Smooth muscle cell (in vitro differentiated cells): ENCODE results near the genes CES4A, ELMO3, SLC9A5, ZDHHC1 and HSD11B2.

DNA sequence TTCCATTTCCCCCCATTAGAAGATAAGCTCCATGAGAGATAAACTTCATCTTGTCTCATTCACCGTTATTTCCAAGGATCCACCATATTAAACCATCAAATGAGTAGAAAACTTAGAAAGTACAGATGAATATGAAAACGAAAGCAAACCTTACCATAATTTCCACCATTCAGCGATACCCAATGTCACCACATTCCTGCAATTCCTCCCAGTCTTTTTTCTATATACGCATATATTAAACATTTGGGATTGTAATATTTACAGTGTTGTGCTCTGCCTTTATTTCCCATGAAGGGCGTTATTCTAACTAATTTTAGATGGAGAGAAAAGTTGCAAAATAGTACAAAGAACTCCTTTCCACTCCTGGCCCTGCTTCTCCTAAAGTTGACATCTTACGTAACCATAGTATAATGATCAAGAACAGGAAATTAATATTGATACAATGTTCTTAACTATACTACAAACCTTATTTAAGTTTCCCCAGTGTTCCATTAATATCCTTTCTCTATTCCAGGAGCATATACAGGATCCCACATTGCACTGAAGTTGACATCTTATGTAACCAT, 46.4 kb downstream of the TK2 start:
- RAMPAGE, long total RNA, result no peak

DNA sequence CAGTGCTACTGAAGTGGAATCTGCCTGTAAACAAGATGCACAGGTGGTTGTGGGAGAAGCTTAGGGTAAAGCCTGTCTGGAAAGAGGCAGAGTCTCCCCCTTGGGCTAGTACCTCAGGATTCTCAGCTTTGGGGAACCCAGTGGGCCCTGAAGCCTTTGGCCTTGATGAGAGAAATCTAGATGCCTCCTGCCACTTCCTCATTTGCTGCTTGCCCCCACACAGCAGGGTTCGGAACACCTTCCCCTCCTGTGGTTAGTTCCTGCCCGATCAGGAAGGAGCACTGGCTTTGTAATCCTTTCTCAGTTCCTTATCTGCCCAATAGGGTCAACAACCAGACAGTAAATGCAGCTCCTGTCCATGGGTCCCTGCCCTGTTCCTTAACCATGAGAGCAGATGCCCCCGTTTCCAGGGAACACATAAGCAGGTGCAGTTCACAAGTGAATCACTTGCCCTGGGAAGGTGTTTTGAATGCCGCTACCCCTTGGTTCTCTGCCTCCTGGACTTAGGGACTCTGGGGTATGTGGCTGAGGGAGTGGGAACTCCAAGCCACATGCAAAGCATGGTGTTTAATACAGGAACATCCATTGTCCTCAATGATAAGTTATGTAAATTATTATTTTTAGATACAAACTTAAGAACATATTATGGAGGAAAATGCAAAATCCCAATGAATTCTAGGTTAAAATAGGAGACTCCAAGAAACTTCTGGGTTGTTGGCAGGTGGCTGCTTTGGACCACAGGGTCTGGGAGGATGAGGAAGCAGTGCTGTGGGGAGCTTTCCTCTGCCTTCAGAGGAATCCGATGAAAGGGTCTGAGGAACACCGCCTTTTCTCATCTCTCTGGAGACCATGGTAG, 24.9 kb downstream of the TK2 start:
- RAMPAGE, long total RNA, result no peak

GRCh38 chr16:66604844-66605011, 224 bp downstream of the CMTM3 start:
- RAMPAGE, long total RNA, result start-site peak on the plus strand at chr16:66604842-66604959, 8 and 5 reads in 2 replicates

GRCh38 chr16:66605012-66605823, 714 bp downstream of the CMTM3 start:
- RAMPAGE, long total RNA, result no peak

DNA sequence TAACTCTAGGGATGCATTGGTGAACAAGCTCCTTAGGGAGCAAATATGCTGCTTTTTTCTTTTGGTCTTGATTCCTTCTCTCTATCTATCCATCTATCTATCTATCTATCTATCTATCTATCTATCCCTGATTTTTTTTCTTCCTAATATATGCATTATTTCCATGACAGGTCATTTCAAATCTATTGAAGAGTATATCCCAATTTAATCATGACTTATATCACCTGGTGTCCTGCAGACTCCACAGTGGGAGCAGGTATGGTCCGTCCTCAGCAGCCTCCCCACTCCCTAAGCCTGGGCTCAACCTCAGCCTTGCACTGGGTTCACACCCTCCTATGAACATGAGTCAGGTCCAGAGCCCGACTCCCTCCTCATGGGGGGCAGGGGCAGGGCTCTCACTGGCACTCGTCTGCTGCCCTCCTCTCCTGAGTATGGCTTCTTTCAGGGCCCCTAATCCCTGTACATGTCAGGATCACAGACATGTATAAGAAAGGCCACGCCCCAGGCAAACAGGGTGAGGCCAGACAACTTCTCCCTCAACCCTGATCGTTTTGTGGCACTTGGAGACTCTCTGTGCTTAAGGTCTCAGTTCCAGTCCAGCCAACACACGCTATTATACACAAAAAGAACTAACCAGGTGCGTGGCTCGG, 45.0 kb downstream of the CMTM3 start:
- RAMPAGE, long total RNA, result no peak

- RAMPAGE, long total RNA, result no peak
Observed at GRCh38 chr16:66942180-66942866, 7.0 kb downstream of the CES2 start.

DNA sequence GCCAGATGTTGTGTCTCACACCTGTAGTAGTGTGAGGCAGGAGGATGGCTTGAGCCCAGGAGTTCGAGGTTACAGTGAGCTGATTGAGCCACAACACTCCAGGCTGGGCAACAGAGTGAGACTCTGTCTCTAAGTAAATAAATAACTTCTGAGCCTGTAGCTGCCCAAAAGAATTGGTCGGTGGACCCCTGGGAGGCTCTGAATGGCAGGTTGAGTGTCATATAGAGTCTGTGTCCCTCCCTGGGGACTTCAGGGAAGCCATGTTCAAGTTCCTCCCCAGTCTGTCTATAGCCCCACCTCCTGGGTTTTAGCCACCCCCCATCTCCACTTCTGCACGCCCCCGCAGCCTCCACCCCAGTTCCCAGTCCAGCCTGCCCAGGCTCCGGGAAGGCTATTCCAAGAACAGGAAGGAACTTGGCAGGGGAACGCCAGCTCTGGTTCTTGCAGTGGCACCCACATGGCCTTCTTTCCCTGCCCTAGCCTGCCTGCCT, 9.5 kb upstream of the CES4A start:
- RAMPAGE, long total RNA, result no peak

- RAMPAGE, long total RNA, result no peak
Observed at GRCh38 chr16:66988077-66988824, at the start of gene CES4A. TSS of gene CES4A (plus strand) at chr16:66988589.

DNA sequence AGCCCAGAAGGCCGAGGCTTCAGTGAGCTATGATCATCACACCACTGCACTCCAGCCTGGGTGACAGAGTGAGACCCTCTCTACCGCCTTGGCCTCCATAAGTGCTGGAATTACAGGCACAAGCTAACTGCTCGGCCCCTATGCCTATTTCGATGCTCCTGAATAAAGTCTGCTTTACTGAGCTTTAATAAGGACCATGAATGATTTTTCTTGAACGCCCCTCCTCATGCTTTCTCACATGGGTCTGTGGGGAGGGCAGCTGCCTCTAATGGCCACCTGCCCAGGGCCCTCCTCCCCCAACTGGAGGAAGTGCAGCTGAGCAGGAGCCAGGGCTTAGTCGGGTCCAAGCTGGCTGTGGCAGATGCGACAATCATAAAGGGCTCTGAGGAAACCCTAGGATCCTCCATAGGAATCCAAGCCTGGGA, 15.9 kb upstream of the CBFB start:
- RAMPAGE, long total RNA, result no peak

- RAMPAGE, long total RNA, result no peak
Observed at GRCh38 chr16:67171124-67171841, 6.7 kb downstream of the HSF4 start.

DNA sequence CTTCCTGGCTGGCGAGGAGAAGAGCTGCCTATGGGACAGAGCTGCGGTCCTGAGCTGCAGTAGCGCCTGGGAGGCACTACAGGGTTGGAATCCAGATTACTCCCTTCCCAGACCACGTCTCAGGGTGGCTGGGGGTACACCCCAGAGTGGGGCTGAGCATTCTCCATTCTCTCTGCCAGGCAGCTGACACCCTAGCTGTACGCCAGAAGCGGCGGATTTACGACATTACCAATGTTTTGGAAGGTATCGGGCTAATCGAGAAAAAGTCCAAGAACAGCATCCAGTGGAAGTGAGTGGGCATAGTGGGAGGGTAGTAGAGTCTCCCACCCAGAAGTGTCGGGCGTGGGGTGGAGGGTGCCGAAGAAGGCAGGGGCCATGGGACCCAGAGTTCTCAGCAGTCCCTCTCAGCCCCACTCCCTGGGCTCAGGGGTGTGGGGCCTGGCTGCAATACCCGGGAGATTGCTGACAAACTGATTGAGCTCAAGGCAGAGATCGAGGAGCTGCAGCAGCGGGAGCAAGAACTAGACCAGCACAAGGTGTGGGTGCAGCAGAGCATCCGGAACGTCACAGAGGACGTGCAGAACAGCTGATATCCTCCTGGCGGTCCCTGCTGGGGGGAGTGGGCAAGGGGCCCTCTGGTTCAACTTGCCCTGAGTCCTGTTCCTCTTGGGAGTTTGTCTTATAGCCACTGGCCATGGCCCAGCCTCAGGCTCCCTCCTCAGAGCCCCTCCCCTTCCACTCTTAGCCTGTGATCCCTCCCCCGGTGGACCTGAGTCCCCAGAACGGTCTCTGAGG, 824 bp downstream of the E2F4 start:
- RAMPAGE, long total RNA, result no peak

DNA sequence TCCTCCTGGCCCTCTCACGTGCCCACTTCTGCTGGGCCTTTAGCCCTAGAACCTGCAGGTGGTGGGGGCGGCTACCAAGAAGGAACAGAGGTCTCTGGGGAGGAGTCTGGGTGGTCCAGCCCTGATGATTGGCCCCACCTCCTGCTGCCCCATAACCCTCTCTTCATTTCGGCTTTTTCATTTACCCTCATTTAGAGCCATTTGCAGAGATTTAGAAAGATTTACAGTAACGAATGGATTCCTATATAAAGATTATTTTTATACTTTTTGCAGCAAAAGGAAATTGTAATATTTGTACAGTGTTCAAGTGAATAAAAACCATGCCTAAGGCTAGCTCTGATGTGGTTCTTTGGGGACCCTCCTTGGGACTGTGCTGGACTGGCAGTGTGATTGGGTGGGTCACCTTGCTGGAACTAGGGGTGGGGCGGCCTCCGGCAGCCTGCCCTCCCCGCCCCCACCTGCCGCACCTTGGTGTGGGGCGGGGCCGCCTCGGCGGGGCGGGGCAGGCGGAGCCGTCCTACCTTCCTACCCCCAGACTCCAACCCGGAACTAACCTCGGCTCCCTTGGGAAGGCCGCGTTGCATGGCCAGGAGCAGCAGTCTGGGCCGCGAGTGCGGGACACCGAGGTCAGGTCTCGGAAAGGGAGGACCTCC, at the start of gene ELMO3:
TSS of gene ELMO3 (plus strand) at position 546 of the 653 bp plus-strand sequence.
- RAMPAGE, long total RNA, result no peak

DNA sequence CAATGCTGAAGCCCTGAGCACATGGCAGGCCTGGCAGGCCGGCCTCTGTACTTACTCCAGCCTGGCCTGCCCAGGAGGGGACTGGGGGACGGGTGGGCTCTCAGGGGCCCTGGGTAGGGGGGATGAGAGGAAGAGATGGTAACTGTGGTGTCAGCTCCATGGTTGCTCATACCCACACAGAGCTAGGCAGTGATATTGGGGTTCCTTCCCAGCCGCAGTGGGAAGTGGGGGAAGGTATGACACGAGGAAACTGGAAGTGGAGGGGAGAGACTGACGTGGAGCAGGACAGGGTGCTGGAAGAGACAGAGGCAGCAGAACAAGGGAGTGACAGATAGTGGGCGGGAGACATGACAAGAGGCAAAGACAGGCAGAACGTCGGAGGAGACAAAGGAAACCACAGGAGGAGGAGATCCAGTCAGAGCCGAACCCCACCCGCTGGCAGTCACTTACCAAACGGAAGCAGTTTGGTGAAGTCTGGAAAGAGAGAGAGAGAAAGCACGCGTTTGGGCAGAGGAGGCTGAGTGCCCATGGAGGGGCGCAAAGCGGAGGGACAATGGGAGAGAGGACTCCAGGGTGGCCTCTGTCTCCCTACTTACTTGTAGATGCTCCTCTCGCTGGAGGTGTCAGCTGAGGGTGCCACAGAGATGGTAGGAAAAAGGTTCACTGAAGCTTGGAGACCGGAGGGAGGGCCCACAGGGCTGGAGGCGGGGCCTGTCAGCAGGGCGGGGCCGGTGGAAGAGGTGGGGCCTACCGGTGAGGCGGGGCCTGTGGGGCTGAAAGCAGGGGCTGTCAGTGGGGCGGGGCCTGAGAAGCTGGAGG, 9.2 kb downstream of the TMEM208 start:
- RAMPAGE, long total RNA, result no peak

DNA sequence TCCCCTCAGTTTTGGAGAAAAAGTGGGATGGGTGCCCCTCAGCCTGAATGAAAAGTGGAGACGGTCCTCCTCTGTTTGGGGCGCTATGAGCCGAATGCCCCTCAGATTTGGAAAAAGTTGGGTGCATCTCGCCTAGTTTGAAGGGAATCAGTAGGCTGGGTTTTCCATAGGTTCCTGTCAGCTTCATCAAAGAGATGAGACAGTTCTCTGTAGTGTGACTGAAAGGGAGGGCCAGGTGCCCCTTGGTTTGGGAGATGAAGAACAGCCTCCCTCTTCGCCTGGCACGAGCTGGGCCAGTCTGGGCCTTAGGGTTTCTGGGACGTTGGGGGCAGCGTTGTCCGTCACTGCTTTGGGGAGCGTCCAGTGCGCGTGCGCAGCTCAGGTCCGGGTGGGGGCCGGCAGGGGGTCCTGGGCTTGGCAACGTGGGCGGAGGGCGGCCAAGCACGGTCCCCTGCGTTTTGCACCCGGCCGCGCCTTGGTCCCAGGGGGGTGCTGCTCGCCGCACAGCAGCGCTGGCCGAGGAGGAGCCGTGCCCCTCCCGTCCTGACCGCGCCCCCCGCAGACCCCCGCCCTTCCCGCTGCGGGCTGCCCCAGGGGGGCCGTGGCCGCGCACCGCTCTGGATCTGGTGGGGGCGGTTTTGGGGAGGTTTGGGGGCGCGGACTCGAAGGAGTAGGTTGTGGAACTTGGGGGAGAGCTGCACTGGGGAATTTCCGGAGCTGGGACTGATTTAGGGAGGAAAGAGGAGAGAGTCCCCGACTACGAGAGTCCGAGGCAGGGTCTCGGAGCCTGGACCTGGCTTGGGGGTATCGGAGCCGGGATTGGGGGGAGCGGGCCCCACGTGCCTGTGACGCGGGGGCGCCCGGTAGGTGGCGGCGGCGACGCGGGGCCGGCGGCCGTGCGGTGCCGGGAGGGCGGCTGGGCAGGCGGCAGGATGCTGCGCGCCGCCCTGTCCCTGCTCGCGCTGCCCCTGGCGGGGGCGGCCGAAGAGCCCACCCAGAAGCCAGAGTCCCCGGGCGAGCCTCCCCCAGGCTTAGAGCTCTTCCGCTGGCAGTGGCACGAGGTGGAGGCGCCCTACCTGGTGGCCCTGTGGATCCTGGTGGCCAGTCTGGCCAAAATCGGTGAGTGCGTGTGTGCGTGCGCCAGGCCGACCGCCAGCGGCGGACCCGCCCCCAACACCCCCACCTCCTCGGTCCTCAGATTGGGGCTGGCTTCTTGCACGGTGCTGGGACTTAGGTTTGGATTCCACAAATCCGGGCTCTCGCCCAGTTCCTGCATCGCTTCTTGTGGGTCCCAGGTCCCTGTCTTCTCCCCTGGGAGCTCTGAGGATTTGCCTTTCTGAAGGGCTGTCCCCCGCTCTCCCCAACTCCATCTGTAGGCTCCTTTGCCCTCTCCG, at the start of gene SLC9A5:
TSS of gene SLC9A5 (plus strand) at position 897 of the 1,394 bp plus-strand sequence.
- RAMPAGE, long total RNA, result start-site peak on the plus strand centred at position 924 of the sequence, 54 bp wide, 13 and 6 reads in 2 replicates

DNA sequence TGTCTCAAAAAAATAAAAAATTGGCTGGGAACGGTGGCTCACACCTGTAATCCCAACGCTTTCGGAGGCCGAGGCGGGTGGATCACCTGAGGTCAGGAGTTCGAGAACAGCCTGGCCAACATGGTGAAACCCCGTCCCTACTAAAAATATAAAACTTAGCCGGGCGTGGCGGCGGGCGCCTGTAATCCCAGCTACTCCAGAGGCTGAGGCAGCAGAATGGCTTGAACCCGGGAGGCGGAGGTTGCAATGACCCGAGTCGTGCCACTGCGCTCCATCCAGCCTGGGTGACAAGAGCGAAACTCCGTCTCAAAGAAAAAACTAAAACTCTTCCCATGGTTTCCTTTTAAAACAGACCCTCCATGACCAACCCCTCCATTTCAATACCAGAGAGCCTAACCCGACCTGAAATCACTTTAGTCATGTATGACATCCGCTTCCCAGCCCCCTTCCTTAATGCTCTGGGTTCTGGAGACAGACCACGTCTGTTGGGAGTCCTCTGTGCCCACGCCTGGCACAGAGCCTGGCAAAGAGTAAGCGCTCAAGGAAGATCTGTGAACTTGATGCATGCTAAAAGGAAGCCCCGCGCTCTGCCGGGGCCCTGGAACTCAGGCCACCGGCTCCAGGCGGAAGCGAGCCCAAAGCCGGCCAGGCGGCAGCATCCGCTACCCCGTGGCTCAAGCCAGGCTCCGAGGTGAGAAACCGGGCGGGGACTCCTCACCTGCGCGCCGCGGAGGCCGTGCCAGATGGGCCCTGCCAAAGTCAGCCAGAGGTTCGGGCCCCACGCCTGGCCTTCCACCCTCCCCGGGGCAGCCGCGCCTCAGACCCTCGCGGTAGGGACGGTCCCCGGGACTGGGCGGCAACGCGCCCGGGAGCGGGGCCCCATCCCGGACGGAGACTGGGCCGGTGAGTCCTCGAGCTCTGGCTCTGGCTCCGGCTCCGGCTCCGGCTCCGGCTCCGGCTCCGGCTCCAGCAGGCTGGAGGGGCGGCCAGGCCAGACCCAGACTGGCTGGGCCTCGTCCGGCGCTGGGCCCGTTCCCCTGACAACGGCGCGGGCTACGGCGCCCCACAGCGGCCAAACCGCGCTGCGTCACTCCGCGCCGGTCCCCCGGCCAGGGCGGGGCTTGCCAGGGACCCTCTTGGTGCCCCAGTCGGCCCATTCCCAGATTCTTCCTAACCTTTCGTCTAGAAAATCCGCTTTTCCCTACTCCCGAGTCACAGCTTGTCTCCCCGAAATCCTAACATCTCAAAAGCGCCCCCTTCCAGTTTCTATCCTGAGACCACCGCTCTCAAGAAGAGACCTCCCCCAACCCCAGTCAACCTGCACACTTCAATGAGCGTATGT, at the start of gene ZDHHC1:
TSS of gene ZDHHC1 (minus strand) at position 1,025 of the 1,342 bp plus-strand sequence.
- RAMPAGE, long total RNA, result no peak

GRCh38 chr16:67429192-67430006, 1.5 kb upstream of the HSD11B2 start:
- RAMPAGE, long total RNA, result no peak

DNA sequence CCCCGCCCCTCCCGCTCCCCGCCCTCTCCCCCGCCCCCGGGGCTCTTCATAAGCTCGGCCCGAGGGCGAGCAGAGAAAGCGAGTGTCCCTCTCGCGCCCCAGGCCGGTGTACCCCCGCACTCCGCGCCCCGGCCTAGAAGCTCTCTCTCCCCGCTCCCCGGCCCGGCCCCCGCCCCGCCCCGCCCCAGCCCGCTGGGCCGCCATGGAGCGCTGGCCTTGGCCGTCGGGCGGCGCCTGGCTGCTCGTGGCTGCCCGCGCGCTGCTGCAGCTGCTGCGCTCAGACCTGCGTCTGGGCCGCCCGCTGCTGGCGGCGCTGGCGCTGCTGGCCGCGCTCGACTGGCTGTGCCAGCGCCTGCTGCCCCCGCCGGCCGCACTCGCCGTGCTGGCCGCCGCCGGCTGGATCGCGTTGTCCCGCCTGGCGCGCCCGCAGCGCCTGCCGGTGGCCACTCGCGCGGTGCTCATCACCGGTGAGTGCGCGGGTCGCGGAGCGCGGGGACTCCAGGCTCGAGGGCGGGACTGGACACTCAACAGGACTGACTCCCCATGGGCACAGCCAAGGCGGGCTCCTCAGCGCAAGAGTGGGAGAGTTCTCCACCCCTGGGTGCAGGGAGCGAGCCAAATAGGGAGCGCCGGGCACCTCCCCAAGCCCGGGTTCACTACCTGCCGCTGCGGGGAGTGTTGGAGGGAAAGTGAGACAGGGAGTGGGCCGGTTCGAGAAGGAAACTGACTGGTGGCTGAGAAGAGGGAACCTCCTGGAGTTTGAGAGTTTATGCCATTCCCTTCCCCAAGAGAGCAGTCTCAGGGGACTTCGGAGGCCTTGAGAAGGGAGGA, at the start of gene HSD11B2:
TSS of gene HSD11B2 (plus strand) at position 75 of the 831 bp plus-strand sequence.
- RAMPAGE, long total RNA, result no peak

DNA sequence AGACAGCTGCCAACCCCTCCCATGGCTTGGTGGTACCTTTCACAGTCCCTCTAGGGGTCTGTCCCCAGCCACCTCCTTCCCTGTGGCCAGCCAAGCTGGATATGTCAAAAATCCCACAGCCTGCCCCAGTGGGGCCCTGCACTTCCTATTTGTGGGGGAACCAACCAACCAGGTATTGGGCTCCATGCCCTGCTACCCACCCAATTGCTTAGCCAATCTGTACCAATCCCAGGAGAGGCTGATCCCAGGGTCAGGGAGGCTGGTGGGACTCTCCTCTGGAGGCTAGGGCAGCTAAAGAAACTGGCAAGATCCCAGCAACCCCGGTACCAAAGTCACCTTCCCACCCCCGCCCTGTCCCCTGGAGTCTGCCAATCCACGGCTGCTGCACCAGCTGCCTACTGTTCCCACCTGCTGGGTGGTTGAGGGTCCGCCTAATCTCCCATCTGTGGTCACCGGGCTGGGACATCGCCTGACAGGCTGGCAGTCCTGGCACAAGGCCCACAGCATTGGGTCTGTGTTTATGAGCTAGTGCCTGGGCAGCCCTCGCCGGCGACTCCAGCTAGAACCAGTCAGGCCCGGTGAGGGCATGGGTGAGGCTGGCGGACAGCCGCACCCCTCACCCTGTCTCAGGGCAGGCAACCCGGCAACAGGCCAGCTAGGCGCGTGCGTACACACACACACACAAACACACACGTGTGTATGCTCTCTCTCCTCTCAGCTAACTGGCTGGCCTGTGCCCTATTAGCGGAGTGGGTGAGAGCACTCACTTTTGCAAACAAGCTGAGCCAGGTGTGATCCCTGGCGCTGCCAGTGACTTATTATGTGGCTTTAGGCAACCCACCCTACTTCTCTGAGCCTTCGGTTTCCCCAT, 10.2 kb downstream of the HSD11B2 start:
- RAMPAGE, long total RNA, result no peak

DNA sequence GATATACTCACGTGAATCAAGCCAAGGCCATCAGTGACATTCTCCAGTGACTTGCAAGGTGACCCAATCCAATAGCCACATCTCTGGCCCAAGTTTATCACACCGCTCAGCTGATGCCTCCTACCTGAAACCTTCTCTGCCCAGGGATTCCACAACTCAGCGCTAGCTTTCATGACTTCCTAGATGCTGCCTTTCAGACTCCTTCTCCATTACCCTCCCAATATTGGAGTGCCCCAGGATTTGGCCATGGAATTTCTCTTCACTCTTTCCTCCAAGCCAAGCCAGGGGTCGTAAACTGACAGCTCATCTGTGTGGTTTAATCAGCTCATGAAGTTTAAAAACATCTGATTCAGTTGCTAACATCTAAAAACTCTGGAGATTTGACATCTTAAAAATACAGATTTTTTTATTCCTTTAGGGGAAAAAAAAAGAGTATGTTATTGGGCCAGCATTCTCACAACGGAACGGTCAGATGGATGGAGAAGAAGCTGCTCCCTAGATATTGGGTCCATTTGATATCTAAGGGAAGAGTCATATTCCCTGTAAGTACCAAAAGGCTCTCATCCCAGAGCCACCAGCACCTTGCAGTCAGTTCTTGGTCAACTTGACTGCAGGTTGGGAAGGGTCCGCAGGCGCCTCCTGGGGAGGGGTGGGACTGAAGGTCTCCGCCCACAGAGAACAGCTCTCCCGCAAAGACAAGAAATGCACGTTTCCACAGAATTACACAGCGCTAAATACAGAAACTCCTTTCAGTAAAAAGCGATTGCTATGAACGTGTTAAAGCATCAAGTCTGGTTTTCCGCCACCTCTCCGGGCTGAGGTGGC, 1.1 kb upstream of the CTCF start:
- RAMPAGE, long total RNA, result no peak

- RAMPAGE, long total RNA, result no peak
Observed at GRCh38 chr16:67594635-67595251, 32.4 kb downstream of the CTCF start.